GM06990 (cell line): ENCODE results near the genes ANO5, FANCF, MUC15 and BBOX1.

DNA sequence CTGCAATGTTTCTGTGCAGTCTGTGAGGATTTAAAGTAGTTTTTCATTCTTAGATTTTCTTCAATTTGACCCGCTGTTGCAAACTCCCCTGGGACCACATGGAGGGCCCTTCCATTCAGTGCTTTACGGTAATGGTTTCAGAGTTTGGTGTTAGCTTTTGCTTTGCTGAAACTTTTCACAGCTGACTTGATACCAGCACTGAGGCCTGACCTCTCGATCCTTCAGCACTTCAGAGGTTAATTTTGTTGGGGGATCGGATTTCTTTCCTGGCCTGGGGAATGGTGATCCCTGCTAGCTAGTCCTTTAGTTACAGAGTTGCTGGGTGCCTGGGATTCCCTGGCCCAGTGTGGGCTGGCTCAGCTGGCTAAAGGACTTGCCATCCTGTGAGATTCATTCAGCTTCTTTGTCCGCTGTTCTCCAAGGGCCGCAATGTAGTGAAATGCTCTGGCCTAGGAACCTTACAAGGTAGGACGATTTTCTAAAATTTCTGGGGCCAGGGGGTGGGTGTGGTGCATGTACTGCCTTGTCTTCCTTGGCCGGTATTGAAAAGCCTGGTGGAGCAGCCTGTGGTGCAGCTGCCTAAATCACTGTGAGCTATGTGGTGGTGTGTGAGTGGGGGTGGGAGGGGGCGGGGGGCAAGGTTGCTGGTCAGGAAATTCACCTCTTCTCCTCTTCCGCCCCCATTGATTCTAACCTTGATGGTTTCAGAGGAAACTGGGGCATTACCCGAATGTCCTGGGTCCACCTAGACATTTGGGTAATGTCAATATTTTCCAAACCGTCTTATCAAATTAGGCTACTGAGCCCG is 137.4 kb downstream of the DBX1 start:
- RRBS = no CpG with 5 or more reads among the region's 13 CpGs

DNA sequence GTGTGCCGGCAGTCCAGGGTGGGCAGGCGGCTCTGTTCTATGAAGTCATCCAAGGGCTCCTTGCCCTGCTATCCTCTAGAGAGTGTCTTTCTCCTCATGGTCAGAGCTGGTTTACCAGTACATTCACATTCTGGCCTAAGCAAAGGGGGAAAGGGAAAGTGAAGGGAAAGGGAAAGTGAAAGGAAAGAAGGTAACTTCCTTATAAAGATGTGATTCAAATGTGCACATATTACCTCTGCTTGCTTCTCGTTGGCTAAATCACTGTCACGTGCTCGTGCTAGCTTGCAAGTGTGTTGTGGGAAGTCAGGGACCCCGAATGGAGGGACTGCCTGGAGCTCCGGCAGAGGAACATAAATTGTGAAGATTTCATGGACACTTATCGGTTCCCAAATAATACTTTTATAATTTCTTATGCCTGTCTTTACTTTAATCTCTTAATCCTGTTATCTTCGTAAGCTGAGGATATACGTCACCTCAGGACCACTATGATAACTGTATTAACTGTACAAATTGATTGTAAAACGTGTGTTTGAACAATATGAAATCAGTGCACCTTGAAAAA is 2.7 kb upstream of the HTATIP2 start:
- RRBS = no CpG with 5 or more reads among the region's 11 CpGs

DNA sequence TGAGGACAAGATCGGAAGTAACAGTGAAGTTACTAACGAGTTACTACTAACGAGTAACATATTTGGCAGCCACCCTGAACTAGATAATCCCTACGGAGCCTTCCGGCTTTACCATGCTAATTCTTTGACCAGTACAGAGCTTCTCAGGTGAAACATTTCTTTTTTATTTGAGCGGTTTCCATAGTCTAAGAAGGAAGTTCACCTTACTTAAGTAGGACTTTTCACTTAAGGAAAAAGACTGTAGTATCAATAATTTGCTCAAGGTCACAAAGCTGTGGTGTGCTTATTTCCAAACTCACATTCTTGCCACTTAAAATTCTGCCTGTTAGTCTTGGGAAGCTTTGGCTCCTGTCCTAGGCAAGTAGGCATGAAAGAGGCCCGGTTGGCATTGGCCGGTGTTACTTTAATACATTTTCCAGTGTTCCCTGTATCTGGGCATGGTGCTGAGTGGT is 1.0 kb downstream of the PRMT3 start:
- RRBS = no CpG with 5 or more reads among the region's 8 CpGs

DNA sequence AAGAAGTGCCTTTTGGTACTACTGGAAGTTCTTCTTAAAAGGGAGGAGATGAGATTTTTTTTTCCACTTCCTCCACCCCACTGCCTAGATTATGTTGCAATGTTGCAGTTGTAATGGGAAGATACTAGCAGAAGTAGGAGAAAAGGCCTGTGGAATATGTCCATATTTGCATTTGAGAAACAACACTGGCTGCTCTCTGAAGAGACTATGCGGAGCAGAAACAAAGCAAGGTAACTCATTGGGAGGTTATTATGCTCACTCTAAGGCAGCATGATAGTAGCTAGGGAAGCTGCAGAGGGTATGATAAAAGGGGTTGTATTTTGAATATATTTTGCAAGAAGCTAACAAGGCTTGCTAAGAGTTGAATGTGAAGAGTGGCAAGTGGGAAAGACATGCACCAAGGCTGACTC is 280.5 kb upstream of the ANO5 start:
- RRBS = no CpG with 5 or more reads among the region's 1 CpG

DNA sequence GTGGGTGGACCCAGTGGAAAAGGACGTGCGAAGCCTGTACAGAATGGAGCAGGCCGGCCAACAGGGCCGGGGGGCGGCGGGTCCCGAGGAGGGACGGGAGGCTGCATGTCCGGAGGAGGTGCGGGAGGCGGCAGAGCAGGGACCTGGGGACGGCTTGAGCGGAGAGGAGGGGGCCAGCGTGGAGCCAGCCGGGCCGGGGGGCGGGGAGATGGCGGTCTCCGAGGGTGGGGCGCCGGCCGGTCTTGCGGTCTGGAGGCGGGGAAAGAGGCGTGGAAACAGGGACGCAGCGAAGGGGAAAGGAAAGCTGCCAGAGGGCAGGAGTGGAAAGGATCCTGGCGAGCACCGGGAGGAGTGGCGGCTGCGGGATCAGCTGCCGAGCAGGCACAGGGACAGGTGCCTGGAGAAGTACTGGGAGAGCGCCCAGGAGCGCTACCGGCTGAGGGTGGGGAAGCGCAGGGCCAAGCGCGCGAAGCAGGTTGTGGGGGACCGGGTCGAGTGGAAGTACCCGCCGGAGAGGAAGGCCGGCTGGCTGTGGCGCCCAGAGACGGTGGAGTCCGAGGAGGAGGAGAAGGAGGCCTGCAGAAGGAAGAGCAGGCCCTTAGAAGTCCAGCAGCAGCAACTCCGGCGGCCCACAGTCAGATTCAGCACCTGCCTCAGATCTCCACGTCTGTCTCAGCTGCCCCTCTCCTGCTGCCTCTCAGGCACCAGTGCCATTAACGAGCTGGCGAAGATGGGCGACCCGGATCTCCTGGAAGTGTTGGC is at the start of gene ANO5:
Gene ANO5, plus strand, starts transcription at position 323 of the 762 bp plus-strand sequence.
- RRBS = 5% methylated on average over 42 of the region's 54 CpGs

DNA sequence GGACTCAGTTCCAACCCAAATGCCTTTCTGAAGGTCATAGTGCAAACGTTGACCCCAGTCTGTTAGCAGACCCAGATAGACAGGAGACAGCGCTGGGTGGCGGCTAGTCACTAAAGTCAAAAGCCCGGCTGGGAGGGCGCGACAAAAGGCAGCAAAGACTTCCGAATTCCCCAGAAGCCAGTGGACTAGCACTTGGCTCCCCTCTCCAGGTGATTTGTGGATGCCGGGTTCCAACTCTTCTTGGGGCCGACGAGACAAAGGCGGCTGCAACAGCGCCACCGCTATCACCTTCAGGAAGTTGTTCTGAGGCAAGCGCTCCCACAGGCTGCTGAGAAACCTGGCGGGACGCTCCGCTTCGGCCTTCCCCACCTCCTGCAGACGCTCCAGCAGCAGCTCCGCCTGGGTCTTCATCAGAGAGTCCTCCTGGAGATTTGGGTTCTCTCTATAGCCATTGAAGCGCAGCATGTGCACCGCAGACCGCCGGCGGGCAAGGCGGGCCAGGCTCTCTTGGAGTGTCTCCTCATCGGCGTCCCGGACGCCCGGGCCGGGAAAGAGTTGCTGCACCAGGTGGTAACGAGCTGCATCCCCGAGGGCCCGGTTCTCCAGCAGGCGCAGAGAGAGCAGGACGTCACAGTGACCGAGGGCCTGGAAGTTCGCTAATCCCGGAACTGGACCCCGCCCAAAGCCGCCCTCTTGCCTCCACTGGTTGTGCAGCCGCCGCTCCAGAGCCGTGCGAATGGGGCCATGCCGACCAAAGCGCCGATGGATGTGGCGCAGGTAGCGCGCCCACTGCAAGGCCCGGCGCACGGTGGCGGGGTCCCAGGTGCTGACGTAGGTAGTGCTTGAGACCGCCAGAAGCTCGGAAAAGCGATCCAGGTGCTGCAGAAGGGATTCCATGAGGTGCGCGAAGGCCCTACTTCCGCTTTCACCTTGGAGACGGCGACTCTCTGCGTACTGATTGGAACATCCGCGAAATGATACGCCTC is at the start of gene FANCF:
Gene FANCF, minus strand, starts transcription at position 910 of the 986 bp plus-strand sequence.
- RRBS = 5% methylated on average over 19 of the region's 69 CpGs

- RRBS = no CpG with 5 or more reads among the region's 12 CpGs
Measured at GRCh38 chr11:22625900-22626157, 206 bp upstream of the FANCF start.

GRCh38 chr11:22680643-22681209 is 14.3 kb downstream of the GAS2 start:
- RRBS = no CpG with 5 or more reads among the region's 2 CpGs

GRCh38 chr11:22981167-22981491 is 120.9 kb upstream of the CCDC179 start:
- RRBS = no CpG with 5 or more reads among the region's 1 CpG

- RRBS = no CpG with 5 or more reads among the region's 1 CpG
Measured at GRCh38 chr11:24828787-24829101, 331.9 kb downstream of the LUZP2 start.

- RRBS = no CpG with 5 or more reads among the region's 2 CpGs
Measured at GRCh38 chr11:25423806-25424081, 908.2 kb upstream of the ANO3 start.

- RRBS = no CpG with 5 or more reads among the region's 23 CpGs
Measured at GRCh38 chr11:26571837-26573348, at the start of gene MUC15. TSS of gene MUC15 (minus strand) at chr11:26572263.

- RRBS = no CpG with 5 or more reads among the region's 1 CpG
Measured at GRCh38 chr11:26841808-26842116, 119.9 kb upstream of the SLC5A12 start.

- RRBS = no CpG with 5 or more reads among the region's 5 CpGs
Measured at GRCh38 chr11:26950442-26950878, 43.5 kb upstream of the FIBIN start.

DNA sequence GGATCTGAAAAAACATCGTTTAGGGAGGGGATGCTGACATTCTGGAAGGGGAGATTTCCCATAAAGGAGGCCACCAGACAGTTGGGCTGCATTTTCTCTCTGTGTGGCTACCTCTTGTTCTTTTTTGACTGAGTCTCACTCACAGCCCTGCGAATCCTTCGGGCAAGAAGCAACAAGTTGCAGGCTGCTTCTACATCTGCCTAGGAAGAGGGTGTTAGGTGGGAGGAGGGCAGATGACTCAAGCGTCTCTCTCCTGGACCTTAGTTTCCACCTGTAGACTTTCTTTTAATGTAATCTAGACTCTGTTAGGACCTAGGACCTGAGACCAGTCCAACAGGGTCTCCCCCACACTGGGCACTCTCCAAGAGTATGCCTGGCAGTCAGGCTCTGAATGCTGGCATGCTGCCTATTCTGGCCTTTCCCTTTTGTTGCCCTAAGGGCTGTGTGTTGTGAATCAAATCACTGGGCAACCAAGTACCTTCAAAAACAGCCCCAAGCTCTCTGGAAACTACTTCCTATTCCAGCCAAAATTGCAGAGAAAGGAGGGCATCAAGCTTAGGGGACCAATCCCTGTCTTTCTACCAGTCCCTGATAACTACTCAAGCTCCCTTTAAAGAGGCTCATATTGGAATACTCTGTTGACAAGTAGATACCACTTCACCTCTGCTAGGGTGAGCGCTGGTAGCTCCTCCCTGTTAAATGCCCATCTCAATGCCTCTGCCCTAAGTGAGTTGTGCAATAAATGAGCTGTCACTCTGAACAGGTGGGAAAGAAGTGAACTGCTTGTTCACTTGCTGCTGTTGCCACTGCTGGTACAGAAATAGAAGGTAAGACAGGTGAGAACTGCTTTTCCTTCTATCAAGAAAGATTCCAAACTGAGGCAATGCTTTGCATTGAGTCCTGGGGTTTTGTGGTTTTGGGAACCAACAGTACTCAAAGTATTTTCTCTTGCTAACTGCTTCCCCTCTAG is at the start of gene BBOX1:
Gene BBOX1, plus strand, starts transcription at position 623 of the 970 bp plus-strand sequence.
- RRBS = no CpG with 5 or more reads among the region's 5 CpGs

GRCh38 chr11:27401642-27402494 is 38.9 kb upstream of the CCDC34 start:
- RRBS = no CpG with 5 or more reads among the region's 8 CpGs

- RRBS = no CpG with 5 or more reads among the region's 1 CpG
Measured at GRCh38 chr11:27464502-27464748, 8.2 kb downstream of the LGR4 start.

GRCh38 chr11:28245318-28245934 is 137.2 kb downstream of the METTL15 start:
- RRBS = no CpG with 5 or more reads among the region's 4 CpGs

- RRBS = no CpG with 5 or more reads among the region's 2 CpGs
Measured at GRCh38 chr11:30325954-30326754, 3.2 kb downstream of the ARL14EP start.